A375 (cell line): ENCODE results near the genes NFKBIL1 and DDAH2.

DNA sequence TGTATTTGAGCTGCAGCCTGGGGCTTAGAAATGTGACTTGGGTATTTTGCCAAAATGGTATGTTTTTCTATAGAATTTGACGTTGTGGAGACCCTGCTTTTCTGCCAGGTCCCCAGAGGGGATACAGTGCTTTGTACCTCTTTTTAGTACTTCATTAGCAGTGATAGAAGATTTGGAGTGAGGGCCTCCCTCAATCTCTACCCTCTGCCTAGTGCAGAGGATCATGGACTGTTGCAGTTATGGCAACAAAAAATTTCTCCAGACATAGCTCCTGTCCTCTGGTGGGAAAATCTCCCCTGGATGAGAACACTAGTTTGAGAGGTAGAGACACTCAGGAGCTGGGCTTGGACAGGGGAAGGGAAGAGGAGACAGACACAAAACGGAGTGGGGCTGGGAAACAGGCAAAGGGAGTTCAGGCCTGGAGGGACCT, 18.1 kb downstream of the MICA start:
- RAMPAGE, long total RNA, result no peak

- RAMPAGE, long total RNA, result no peak
These were observed 35.7 kb upstream of the MICB start for GRCh38 chr6:31462218-31462644.

- RAMPAGE, long total RNA, result no peak
These were observed 27.8 kb upstream of the MICB start for GRCh38 chr6:31469892-31470884.

- RAMPAGE, long total RNA, result no peak
These were observed 2.7 kb upstream of the MCCD1 start for GRCh38 chr6:31525949-31526604.

DNA sequence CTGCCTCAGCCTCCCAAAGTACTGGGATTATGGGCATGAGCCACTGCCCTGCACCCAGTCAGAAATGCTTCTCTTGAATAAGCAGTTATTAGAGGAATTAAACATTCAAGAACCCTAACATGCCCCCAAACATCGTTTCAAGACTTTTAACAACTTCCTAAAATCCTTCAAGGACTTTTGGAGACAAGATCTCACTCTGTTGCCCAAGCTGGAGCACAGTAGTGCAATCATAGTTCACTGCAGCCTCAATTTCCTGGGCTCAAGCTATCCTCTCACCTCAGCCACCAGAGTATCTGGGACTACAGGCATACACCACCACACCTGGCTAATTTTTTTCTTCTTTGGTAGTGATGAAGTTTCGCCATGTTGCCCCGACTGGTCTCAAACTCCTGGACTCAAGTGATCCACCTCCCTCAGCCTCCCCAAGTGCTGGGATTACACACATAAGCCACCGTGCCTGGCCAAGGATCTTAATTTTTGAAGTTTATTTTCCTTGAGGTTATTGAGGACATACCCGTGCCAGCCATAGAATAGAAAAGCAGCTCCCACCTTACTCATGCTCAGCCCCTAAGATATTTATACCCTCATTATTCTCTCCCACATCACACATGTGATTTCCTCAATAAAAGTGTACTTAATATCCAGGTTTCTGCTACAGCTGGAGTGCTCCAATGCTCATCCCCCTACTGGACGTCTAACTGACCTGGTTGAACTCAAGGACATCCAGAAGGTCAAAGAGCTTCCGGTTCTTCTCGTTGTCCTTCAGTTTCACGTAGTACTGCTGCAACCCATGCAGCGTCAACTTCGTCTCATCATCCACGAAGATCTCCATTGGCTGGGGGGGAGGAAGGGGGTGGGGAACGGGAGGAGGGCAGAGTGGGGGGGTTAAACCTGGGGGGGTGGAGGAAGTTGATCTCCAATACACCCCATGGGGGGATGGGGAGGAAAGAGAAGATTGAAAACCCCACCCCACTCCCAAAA, 3.6 kb downstream of the MCCD1 start:
- RAMPAGE, long total RNA, result no peak

DNA sequence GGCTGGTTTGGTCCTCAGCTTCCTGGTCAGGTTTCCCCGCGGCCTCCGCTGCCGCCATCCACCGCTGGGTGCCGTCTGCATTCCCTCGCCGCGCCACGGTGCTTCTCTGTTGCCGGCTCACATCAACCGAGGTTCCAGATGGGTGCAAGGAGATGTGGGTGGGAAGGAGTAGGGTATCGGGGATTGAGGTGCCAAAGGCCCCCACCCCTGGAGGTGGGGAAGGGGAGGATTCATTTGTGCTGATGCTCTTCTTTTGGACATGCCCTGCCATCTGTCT, 5.8 kb downstream of the MCCD1 start:
- RAMPAGE, long total RNA, result no peak

GRCh38 chr6:31547241-31547963, at the start of gene NFKBIL1:
TSS of gene NFKBIL1 (plus strand) at chr6:31547608.
- RAMPAGE, long total RNA, result no peak

DNA sequence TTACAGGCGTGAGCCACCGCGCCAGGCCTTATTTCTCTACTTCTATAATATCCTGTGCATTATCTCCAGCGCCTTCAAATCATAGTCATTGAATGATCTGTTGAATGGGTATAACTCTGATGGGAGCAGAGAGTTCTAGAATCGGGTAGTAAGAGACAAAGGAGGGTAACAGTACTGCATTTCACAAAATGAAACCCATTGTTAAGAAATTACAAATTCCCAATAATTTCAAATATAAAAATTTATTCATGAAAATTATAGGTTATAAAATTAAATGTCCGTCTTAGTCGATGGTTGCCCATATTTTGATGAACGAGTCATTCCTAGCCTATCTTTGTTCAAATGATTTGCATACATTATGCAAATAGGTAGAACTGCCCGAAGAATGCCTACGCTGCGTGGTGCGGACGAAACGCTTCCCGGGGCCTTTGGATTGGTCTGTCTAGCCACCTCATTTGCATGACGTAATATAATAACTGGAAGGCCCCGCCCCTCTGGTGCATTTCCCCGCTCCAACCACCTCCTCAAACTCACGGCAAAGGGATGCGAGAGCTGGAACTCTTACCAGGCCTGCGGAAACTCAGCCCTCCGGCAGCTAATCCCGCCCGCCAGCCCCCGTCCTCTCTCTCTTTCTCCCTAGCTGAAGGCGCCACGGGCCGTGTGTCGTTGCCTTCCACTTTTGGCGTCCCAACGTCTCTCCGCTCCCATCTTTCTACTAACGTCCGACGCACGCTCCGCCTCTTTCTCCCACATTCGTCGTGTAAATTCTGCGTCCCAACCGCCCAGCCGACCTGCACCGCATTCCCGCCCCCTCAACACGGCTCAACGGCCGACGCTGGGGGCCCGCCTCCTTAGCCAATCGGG, 659 bp upstream of the PRRC2A start:
- RAMPAGE, long total RNA, result no peak

DNA sequence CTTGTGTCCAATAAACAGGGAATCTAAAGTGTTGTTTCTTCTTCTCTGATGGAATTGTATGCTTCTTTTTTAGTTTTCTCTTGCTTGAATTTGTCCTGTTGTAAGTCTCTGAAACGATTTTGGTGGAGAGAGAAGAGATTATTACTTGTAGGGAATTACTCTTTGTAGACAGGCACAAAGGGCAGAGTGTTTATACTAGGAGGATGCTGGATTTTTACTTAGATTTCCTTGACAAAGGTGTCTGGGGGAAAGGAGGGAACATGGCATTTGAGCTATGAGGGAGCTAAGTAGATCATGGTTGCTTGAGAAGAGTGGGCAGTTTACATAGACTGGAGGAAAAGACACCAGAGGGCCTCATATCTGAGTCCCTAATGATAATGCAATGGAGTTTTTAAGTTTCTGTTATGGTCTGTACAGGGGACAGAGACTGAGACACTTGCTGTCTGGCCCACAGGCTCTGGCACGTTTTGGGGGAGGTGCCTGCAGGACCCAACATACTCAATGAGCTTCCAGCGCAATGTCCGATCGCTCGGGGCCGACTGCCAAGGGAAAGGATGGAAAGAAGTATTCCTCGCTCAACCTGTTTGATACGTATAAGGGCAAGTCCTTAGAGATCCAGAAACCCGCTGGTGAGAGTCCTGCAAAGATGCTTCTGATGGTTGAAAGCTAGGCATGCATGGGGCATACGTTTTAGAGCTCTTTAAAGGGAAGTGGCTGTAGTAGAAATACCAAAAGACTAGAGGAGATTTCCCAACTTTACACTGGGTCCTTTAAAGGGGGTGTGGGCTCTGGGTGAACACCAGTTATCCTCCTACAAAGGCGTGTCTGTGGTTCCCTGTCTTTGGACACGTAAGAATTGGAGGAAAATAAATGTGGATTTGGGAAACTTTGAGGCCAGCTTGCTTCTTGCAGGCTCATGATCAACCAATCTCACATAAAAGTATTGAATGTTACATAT, 2.0 kb downstream of the PRRC2A start:
- RAMPAGE, long total RNA, result no peak

DNA sequence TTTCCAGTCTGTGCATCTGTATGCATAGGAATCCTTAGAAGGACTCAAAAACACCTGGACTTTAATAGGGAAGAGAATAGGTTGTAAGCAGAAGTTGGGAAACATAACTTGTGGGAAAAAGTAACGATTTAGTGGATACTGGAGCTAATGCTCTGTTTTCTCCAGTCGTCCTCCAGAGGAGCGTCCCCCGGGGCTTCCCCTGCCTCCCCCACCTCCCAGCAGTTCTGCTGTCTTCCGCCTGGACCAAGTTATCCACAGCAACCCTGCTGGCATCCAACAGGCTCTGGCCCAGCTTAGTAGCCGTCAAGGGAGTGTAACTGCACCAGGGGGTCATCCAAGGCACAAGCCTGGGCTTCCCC, 12.7 kb downstream of the PRRC2A start:
- RAMPAGE, long total RNA, result no peak

- RAMPAGE, long total RNA, result no peak
These were observed 14.2 kb downstream of the PRRC2A start for GRCh38 chr6:31634532-31635363.

GRCh38 chr6:31659437-31660208, 955 bp downstream of the C6orf47 start:
- RAMPAGE, long total RNA, result no peak

- RAMPAGE, long total RNA, result no peak
These were observed 1.5 kb downstream of the LY6G6C start for GRCh38 chr6:31719901-31720572.

GRCh38 chr6:31728973-31729715, at the start of gene DDAH2:
TSS of gene DDAH2 (minus strand) at chr6:31729299.
- RAMPAGE, long total RNA, result no peak

DNA sequence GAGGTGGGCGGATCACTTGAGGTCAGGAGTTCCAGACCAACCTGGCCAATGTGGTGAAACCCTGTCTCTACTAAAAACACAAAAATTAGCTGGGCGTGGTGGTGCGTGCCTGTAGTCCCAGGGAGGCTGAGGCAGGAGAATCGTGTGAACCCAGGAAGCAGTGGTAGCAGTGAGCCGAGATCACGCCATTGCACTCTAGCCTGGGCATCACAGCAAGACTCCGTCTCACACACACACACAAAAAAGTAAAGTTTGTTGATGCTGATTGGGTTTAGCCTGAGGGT, 2.8 kb downstream of the HSPA1A start:
- RAMPAGE, long total RNA, result no peak

- RAMPAGE, long total RNA, result no peak
These were observed 5.2 kb downstream of the HSPA1A start for GRCh38 chr6:31820583-31821003.

DNA sequence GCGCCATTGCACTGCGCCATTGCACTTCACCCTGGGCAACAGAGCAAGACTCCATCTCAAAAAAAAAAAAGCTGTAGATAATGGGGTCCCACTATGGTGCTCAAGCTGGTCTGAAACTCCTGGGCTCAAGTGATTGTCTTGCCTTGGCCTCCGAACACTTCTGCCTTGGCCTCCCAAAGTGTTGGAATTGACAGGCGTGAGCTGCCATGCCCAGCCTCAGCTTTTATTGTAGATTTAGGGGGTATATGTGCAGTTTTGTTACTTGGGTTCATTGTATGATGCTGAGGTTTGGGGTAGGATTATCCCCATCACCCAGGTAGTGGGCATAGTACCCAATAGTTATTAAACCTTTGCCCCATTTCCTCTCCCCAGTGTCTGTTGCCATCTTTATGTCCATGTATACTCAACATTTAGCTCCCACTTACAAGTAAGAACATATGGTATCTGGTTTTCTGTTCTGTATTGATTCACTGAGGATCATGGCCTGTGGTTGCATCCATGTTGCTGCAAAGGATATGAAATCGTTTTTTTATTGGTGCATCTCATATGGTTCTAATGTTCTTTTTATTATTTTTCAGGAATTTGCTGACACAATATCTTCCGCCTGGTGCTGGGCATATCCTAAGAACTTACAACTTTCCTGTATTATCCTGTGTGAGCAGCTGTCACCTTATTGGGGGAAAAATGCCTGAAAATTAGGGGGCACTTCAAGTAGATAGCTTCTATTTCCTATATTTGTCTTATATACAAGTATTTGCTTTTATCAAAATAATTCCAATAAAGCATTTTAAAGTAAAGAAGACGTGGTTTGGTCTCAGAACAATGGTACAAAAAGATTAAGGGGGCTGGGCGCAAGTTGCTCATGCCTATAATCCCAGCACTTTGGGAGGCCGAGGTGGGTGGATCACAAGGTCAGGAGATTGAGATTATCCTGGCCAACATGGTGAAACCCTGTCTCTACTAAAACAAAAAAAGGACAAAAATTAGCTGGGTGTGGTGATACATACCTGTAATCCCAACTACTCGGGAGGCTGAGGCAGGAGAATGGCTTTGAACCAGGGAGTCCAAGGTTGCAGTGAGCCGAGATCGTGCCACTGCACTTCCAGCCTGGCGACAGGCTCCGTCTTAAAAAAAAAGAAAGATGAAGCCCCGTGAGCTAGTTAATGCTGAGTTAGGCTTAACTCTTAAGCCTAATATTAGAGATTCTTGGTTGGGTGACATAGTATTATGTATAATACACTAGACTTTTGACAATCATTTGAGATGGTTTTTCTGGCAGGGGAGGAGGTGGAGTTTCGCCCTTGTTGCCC, 11.9 kb downstream of the HSPA1B start:
- RAMPAGE, long total RNA, result no peak

DNA sequence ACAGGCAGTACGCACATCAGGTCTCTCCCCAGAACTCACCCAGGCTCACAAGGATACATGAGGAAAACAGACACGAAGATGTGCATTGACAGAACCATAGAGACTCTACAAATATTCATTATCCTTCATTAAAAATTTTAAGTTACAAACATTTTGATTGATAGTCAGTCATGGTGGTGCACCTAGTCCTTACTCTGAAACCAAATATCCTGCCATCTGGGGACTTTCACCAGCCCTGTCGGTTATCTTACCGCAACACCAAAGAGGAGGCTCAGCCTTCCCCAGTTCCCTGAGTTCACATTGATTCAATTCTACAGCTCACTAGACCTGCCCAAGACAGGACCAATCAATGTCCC, 3.5 kb downstream of the NEU1 start:
- RAMPAGE, long total RNA, result no peak

DNA sequence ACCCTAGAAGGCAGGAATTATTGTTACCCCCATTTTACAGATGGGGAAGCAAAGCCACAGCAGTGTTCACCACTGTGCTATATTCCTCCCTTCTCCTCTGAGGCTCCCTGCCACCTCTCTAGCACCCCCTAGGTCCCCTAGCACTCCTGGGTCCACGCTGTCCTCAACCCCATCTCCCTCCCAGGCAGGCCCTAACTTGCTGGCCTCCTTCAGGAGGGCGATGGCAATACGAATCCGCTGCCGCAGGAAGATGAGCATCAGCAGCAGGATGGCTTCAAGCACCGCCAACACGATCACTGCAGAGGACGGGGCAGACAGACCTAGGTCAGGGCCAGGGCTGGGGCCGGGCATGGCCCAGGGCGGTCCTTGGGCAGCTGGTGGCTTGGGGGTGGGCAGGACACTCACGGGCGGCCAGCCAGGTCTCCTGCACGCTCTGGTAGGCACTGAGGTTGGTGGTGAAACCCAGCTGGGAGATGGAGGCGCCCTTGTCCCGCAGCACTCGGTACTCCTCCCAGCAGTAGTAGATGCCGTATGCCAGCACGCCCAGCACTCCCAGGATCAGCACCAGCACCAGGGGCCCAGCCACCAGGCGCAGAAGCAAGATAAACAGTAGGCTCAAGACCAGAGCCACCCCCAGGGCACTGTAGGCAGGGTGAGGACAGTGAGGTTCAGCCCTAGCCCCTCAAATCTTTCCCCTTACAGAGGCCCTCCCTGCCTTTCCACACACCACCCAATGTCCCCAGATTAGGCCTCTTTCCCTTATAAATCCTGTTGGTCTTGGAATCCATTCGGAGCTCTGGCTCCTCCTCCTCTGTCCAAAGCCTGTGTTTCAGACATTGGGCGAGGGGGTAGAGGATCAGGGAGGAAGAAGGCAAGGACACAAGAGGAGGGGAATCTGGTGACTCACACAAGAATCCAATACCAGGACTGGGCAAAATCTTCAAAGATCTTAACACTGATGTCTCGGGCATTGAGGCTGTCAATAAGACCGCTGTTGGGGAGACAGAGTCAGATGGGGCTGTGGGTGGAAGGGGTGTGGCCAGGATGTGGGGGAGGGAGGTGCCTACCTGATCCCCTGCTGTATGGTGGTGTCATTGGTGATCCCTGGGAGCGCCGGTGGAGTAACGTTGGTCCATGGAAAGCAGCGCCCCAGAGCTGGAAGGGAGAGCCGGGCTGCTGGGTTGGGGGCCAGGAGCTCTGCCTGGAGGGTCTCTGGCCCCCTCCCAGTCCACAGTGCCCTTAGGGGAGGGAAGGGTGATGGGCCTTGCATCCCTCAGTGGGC, 7.9 kb downstream of the SLC44A4 start:
- RAMPAGE, long total RNA, result no peak

DNA sequence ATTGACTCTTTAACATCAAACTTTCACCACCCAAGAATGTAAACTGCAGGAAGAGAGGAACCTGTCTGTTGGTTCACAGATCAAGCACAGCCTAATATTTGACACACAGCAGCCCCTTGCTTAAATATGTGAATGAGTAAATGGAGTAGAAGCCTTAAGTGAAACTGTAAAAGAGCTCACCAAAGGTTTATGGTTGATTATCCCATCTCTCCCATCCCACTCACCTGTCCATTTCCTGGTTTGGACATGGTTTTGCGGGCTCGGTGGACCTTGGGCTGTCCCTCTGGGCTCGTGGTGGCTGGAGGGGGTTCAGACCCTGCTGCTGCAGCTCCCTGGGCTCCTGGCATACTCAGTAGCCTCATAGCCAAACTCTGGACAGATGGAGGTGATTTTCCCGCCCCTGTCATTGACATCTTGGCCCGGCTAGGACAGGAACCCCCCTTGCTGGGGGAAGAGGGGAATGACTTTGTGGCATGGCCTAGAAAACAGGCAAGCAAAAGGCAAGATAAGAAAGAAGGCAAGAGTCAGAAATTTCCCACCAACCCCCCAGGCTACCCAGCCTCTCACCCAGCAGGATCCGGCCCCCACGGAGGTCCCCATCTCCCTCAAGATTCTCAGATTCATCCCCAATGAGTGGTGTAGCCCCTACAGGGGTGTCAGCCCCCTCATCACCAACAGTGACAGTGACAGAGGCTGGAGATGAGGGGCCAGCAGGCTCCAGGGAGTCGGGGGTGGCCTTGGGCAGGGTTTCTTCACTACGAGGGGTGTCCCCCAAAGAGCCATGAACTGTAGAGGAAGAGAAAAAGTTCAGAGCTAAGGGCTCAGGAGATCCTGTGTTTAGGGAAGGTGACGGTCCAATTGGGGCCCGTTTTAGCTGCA, 1.2 kb downstream of the EHMT2 start:
- RAMPAGE, long total RNA, result no peak